ENCODE measurements around a stretch of chr14.

GRCh38 chr14:54392369-54392652 is 4.5 kb upstream of the CDKN3 start:
- PRO-cap, result no peak
- RAMPAGE, long total RNA, 2 experiments, result no peak in any of the 2 experiments

- PRO-cap, result bidirectional peak, plus-strand start at chr14:54567720, minus-strand start at chr14:54567496; bidirectional peak, plus-strand start at chr14:54568200, minus-strand start at chr14:54567815
- RAMPAGE, long total RNA, 2 experiments, result no peak in any of the 2 experiments
Observed at GRCh38 chr14:54567402-54568431, 789 bp downstream of the SAMD4A start.

GRCh38 chr14:54599710-54600541 is 33.0 kb downstream of the SAMD4A start:
- PRO-cap, result no peak
- RAMPAGE, long total RNA, 2 experiments, result no peak in any of the 2 experiments

- PRO-cap, result no peak
- RAMPAGE, long total RNA, 2 experiments, result no peak in any of the 2 experiments
Observed at GRCh38 chr14:54628754-54629261, 61.9 kb downstream of the SAMD4A start.

- PRO-cap, result bidirectional peak, plus-strand start at chr14:54770683, minus-strand start at chr14:54770636
- RAMPAGE, long total RNA, 2 experiments, result no peak in any of the 2 experiments
Observed at GRCh38 chr14:54770315-54771090, 132.1 kb downstream of the GCH1 start.

DNA sequence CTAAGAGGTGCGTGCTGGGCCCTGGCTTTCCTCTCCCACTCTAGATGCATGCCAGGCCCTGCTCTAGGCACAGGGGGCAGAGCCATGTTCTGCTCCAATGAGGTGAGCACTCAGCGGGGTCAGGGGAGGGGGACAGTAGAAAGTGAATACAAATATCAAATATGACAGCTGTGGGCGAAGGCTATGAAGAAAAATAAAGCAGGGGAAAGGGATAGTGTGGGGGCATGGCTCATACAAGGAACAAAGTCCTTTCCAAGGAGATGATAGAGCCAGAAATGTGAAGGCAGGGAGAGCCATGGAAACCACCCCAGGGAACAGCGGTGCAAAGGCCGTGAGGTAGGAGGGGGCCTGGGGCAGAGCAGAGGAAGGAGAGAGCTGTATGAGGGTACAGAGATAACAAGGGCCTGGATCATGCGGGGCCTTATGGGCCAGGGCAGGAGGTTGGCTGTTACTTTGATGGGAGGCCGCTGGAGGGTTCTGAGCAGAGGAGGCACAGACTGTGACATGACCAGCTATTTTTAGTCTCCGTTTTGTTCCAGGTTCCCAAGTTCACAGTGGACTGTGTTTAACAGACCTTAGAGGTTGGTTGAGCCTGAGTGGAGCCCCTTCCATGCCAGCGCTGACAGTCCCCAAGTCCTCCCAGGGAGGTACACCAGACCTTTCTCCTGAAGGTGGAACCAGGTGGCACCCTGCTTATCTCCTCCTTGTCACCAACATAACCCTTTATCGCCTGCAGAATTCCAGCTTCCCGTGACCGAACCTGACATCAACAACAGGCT is 118.6 kb downstream of the GCH1 start:
- PRO-cap, result bidirectional peak, plus-strand start at position 568 of the sequence, minus-strand start at position 381 of the sequence
- RAMPAGE, long total RNA, 2 experiments, result start-site peak on the plus strand in 1 of 2 experiments, centred at position 578 of the sequence, 305 reads per replicate

- PRO-cap, result unidirectional peak, plus-strand start at chr14:54882124
- RAMPAGE, long total RNA, 2 experiments, result no peak in any of the 2 experiments
Observed at GRCh38 chr14:54881999-54882390, 20.6 kb downstream of the GCH1 start.

GRCh38 chr14:54894900-54895582 is 7.6 kb downstream of the GCH1 start:
- PRO-cap, result no peak
- RAMPAGE, long total RNA, 2 experiments, result no peak in any of the 2 experiments

- PRO-cap, result no peak
- RAMPAGE, long total RNA, 2 experiments, result no peak in any of the 2 experiments
Observed at GRCh38 chr14:54901382-54901992, 1.1 kb downstream of the GCH1 start.

GRCh38 chr14:55026342-55026917 is 469 bp downstream of the WDHD1 start:
- PRO-cap, result no peak
- RAMPAGE, long total RNA, 2 experiments, result no peak in any of the 2 experiments

GRCh38 chr14:55059528-55059898 is 8.1 kb downstream of the MAPK1IP1L start:
- PRO-cap, result no peak
- RAMPAGE, long total RNA, 2 experiments, result no peak in any of the 2 experiments

DNA sequence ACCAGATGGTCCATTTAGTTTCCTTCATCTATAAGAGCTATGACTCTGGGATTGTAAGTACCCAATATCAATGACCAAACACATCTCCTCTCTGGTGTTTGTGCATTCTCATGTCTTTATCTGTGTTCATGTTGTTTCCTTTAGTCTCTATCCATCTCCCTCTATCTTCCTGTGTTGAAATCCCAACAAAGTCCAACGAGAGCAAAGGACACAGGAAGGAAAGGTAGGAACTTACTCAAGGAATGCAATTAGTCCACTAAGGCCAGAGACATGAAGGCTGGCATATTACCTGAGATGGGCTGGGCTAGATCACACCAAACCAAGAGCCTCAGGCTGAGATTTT is 14.4 kb upstream of the LGALS3 start:
- PRO-cap, result no peak
- RAMPAGE, long total RNA, 2 experiments, result no peak in any of the 2 experiments

DNA sequence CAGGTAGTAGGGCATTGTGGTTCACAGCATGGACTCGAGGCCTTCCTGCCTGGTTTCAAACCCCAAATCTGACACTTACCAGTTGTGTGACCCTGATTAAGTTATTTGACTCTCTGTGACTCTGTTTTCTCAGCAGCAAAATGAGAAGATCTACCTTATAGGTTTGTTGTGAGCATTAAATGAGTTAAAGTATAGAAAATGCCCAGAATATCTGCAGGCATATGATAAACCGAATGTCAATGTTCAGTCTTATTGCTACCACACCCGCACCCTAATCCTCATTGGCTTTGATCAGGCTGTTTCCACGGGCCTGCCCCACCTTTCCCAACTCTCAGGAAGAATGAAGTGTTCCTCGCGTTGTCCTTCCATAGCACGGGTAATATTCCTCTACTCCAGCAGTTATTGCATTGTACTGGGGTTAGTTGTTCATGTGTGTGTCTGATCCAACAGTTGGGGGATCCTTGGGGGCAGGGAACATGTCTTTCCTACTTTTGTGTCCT is 8.0 kb upstream of the LGALS3 start:
- PRO-cap, result no peak
- RAMPAGE, long total RNA, 2 experiments, result no peak in any of the 2 experiments

GRCh38 chr14:55131829-55132213 is 2.8 kb downstream of the LGALS3 start:
- PRO-cap, result bidirectional peak, plus-strand start at chr14:55132003, minus-strand start at chr14:55131947
- RAMPAGE, long total RNA, 2 experiments, result no peak in any of the 2 experiments

DNA sequence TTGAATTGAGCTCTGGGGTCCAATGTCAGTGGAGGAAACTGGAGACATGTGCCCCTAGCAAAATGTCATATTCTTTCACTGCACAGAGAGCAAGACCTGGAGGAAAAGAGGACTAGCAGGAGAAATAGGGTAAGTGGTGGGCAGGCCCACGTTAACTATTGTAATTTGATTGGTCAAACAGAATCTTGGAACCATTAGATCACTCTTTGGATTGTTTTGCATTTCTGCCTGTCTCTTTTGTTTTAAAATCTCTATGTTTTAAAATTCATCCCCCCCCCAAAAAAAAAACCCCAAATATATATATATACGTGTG is 113.9 kb upstream of the PELI2 start:
- PRO-cap, result no peak
- RAMPAGE, long total RNA, 2 experiments, result no peak in any of the 2 experiments

- PRO-cap, result no peak
- RAMPAGE, long total RNA, 2 experiments, result no peak in any of the 2 experiments
Observed at GRCh38 chr14:56196837-56197566, 78.8 kb downstream of the PELI2 start.

DNA sequence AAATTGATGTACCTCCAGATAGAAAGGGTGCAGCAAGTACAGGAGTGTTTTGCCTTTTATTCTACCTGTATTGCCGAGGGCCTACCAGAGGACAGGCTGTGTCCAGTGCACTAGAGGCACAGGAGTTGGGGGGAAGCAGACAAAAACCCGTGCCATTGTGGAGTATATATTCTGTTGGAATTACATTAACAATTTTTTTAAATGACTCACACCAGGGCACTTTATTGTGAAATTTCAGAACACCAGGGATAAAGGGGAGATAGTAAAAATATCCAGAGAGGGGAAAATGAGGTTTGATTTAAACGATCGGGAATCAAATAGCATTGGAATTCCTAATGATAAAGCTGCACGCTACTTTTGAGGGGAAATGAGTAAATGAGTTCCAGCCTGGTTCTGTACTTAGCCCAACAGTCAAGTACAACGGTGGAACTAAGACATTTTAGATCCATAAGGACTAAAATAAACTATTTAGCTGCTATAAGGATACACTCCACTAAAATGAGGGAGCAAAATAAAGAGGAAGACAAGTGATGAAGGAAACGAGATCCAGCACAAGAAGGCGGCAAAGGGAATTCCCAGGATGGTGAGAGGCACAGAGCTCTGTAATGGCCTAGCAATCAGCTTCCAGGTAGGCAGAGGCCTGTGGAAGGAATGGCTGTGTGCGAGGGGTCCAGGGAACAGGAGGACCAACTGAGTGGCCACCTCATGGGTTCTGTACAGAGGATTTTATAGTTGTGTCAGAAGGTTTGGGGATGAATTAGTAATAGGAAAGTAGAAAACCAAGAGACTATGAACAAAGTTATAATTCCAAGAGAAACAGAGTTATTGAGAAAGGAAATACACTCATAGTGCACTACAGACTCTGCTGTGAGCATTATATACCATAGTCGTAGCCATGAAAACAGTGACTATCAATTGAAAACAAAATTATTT is 123.5 kb downstream of the PELI2 start:
- PRO-cap, result no peak
- RAMPAGE, long total RNA, 2 experiments, result no peak in any of the 2 experiments

DNA sequence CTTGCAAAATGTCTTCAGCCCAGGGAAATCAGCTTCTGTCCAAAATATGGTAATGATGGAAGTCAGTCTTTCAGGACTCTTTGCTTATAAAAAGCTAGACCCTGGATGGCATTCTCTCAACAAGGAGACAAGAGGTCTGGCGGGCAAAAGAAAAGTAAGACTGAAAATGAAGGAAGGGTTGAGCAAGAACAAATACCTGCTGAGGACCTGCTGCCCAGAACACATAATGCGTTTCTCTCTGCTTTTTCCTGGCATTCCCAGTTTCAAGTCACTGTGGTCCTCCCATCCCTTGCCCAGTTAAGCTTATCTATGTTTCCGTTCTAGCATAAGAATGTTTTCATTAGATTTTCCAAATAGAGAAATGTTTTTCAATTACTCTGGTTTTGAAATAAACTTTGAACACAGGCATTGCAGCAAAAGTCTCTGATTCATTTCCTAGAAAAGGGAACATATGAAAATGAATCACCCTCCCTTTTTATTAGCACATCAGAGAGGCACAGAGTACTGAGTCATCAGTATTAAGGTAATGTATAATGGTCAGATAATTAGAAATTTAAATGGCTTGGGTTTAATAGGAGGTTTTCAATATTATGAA is 201.2 kb upstream of the TMEM260 start:
- PRO-cap, result unidirectional peak, minus-strand start at position 228 of the sequence
- RAMPAGE, long total RNA, 2 experiments, result no peak in any of the 2 experiments

- PRO-cap, result no peak
- RAMPAGE, long total RNA, 2 experiments, result no peak in any of the 2 experiments
Observed at GRCh38 chr14:56816541-56817107, 6.3 kb upstream of the OTX2 start.

- PRO-cap, result no peak
- RAMPAGE, long total RNA, 2 experiments, result no peak in any of the 2 experiments
Observed at GRCh38 chr14:57268321-57268747, 371 bp downstream of the EXOC5 start.

Measured in right atrium auricular region (tissue), 2 donors.